Myometrial cell (primary cell): ENCODE results near the genes UGT2B4, CSN1S1, ODAM, FDCSP and ENAM.

GRCh38 chr4:68566269-68566721 lies 9.8 kb downstream of the UGT2B17 start:
- RAMPAGE, long total RNA: no peak

DNA sequence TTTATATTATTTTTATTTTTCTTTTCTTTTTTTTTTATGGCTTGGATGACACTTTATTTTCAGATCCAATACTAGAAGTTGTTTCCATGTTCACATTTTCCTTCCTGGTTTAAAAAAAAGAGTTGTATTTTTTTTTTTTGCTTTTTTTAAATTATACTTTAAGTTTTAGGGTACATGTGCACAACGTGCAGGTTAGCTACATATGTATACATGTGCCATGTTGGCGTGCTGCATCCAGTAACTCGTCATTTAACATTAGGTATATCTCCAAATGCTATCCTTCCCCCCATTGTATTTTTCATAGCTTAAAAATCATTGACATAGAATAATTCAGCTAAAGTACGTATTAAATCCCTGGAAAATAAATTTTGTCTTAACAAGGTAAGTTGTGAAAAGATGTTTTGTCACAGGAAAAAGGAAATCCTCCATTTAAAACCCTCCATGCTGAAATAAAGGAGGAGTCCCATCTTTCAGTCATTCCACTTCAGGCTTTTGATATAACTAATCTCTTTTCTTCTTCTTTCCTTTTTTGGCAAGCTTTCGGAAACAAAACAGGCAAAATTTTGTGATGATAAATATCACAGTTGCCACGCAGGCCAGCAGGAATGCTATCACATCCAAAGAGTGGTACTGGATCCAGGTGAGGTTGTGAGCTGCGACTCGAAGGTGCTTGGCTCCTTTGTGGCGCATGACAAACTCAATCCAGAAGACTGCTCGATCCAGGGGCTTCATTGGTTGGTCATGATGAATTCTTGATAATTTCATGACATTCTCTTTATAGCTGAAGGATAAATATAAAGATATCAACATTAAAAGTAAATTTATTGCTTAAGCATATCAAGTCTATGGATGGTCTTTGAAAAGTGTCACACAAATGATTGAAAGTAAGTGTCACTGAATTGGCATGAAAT lies 23.6 kb downstream of the UGT2B15 start:
- RAMPAGE, long total RNA: no peak

- RAMPAGE, long total RNA: no peak
Measured at GRCh38 chr4:68649897-68650575, 20.4 kb downstream of the UGT2B15 start.

DNA sequence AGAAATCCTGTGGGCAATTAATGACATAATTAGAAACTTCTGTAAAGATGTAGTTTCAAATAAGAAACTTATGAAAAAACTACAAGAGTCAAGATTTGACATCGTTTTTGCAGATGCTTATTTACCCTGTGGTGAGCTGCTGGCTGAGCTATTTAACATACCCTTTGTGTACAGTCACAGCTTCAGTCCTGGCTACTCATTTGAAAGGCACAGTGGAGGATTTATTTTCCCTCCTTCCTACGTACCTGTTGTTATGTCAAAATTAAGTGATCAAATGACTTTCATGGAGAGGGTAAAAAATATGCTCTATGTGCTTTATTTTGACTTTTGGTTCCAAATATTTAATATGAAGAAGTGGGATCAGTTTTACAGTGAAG lies 549 bp downstream of the UGT2B10 start:
- RAMPAGE, long total RNA: no peak

- RAMPAGE, long total RNA: no peak
Measured at GRCh38 chr4:68906409-68907247, 45.0 kb downstream of the UGT2A3 start.

DNA sequence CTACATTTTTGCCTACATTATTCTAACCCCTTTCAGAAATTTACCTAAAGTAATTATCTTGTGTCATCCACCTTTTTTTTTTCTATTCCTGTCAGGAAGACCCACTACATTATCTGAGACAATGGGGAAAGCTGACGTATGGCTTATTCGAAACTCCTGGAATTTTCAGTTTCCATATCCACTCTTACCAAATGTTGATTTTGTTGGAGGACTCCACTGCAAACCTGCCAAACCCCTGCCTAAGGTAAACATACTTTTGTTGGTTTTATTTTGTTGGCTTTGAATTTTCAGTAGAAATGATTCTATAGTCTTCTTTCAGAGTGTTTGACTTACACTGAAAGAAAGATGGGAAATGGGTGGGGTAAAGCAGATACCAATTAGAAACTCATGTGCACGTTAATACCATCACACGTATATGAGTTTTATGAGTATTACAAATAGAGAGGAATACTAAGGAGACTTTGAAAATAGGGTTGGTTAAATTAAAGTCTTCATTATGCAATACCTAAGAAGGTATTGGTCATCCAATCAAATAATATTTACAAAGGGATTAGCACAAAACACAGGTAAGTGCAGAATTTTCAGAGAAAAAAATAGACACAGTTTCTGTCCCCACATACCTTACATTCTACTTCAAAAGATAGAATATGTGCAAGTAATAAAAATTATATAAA lies 2.3 kb downstream of the UGT2B7 start:
- RAMPAGE, long total RNA: no peak

GRCh38 chr4:69116515-69117003 lies 20.3 kb downstream of the UGT2B7 start:
- RAMPAGE, long total RNA: no peak

DNA sequence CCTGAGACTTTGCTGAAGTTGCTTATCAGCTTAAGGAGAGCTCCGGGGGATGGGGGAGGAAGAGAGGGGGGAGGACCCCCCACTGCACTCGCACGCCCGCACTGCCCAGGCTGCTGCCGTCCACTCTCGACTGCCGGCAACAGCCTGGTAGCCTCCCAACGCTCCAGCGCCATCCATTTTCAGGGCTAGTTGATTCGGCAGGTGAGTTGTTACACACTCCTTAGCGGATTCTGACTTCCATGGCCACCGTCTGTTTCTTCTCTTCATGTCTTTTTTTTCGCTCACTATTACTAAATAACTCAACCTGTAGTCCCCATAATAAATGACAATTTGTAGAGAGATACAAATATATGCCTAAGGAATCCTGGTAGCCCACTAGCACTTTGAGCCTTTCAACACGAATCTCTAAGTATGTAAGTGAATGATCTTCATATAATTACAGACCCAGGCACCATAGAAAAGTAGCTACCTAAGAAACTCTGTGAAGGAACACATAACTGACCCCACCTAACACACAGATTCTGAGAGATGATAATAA lies 64.9 kb downstream of the UGT2B4 start:
- RAMPAGE, long total RNA: no peak

GRCh38 chr4:69495746-69496033 lies at the start of gene UGT2B4:
UGT2B4 (minus strand) TSS chr4:69495905.
- RAMPAGE, long total RNA: no peak

GRCh38 chr4:69930853-69931205 lies at the start of gene CSN1S1:
CSN1S1 (plus strand) TSS chr4:69931068.
- RAMPAGE, long total RNA: no peak

DNA sequence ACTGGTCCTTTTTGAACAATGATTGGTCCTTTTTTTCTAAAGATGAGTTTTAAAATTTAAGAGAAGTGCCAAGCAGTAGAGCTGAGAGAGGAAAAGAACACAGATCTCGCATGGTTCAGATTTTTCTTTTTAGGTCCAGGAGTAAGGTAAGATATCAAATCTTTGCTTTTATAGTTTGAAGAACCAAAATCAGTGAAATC lies at the start of gene ODAM:
Gene ODAM (plus strand): TSS at position 78 of the 200 bp plus-strand sequence.
- RAMPAGE, long total RNA: no peak

DNA sequence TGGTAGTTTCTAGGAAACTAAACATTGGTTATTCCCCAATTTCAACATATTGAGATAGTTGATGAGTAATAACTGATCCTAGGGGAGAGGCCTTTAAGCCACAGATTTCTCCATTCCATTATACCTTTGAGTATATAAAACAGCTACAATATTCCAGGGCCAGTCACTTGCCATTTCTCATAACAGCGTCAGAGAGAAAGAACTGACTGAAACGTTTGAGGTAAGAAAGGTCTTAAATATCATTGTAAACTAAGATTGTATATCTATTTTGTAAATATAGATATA lies at the start of gene FDCSP:
Gene FDCSP (plus strand): TSS at position 162 of the 285 bp plus-strand sequence.
- RAMPAGE, long total RNA: no peak

DNA sequence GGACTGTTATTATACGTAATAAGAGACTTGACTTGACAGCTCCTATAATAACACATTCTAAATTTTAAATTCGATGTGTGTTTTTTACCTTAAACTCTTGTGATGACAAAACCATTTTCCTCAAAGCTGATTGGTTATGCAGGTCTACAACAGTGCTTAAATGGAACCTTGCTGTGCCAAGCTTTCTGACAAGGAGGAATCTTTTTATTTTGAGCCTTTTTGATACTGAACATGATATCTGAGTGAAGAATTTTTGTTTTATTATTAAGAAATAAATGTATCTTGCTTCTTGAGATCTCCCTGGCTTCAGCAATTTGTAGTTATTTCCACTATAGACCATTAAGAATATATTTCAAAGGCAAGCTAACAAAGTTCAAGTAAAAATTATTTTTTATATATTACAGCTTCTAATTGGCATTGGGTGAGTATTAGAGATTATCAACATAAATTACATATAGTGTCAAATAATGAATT lies at the start of gene ENAM:
Gene ENAM (plus strand): TSS at position 201 of the 474 bp plus-strand sequence.
- RAMPAGE, long total RNA: no peak

DNA sequence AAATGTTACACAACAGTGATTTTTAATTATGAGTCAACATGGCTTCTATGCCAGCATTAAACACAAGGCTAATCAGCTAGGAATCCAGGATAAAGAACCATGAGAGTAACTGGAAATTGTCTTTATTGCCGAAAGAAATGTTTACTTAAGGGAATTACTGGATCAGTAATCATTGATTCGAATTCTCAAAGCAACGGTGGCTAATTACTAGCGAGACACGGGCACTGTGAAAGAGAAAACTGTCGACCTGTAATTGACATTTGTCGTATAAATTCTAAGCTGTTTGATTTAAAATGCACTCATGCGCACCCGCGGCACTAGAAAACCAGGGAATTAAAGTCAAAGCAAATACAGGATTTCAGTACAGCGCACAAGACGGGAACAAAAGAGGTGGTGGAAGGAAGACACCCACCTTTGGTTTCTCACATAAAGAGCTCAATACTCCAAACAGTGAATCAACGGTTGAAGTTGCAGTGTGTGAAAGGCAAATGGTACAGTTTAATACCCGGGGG lies 15.6 kb downstream of the UTP3 start:
- RAMPAGE, long total RNA: no peak

- RAMPAGE, long total RNA: no peak
Measured at GRCh38 chr4:70775089-70775528, 53.3 kb downstream of the RUFY3 start.

- RAMPAGE, long total RNA: no peak
Measured at GRCh38 chr4:70833004-70833400, 6.7 kb downstream of the GRSF1 start.

DNA sequence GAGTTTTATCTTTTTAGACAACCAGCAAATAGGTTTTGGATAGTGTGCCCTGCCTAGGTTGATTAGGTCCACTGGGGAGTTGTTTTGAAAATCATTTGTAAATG lies 897 bp downstream of the MOB1B start:
- RAMPAGE, long total RNA: no peak

GRCh38 chr4:70992309-70992742 lies 1.1 kb upstream of the DCK start:
- RAMPAGE, long total RNA: no peak

- RAMPAGE, long total RNA: no peak
Measured at GRCh38 chr4:70994692-70995130, 1.3 kb downstream of the DCK start.

DNA sequence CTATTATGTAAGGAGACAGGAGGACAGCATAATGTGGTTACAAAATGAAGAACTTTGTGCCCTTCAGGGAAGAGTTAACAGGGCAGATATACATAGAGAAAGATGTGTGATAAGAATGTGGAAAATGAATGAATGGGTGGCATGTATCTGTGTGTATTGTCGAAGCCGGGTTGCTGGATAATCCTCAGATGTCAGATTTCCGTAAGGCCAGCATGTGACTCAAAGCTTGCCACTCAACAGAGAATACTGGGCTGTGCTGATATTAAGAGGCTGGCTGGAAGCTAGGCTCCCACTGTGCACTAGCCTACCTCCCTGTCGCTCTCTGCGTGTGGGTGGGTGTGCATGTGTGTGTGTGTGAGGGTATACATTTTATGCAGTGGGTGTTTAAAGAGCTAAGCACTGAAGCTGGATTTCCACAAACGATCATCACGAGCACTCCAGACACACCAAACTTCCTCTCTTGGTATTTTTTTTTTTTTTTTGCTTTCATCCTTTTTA lies 48.8 kb downstream of the SLC4A4 start:
- RAMPAGE, long total RNA: no peak